SUDHL5 (cell line): ENCODE measurements around a stretch of chr6.

DNA sequence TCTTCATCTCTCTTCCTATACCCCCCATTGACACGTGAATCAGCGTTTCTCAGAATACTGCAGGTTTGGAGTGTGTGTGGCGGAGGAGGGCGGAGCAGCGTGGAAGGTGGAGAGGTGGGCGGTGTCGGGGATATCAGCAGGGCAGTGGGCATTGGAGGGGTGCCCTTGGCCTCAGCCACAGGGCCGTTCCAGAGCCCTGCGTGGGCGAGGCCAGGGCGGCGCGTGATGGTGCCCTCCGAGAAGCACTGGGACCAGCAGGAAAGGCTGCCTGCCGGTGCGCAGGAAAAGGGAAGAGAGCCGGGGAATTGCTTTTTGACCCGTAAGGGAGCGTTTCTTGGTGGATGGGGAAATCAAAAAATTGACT lies 82.8 kb upstream of the DUSP22 start:
- PRO-cap: no peak

DNA sequence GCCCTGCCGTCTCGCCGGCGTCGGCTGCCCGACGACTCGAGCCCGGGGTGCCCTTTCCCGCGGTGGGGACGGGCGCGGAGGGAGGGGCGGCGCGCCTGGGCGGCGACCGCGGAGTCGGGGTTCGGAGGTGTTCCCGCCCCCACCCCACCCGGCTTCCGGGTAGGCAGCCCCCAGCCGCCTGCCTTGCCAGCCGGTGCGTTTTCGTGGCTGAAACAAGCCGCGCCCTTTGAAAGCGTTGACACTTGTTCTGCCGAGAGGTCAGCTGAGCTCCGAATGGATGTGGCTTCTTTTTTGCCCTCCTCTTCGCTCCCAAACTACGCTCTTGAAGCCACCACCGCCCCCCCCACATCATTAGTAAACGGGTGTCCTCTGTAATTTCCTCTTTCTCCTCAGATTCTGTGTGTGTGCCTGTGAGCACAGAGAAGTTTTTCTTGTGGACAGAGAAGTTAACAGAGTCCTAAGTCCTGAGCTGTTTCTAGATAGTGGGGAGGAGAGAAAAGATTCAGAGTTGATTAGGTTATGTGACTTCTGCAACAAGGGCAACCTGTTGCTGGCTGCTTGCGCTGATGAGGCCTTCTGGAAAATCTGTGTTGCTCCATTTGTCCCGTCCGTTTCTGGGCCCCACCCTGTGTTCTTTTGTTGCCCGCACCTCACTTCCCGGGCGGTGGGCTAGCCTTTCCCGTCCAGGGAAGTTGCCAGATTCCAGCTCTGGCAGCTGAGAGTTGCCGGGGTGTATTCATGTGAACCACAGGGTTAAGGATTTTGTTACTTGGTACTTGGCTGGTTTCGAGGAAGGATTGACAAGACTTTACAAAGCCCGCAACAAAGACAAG lies 534 bp downstream of the DUSP22 start:
- PRO-cap: bidirectional peak, plus-strand start at position 383 of the sequence, minus-strand start at position 203 of the sequence

- PRO-cap: no peak
Observed at GRCh38 chr6:312969-313766, 20.9 kb downstream of the DUSP22 start.

GRCh38 chr6:341864-342429 lies 49.6 kb upstream of the IRF4 start:
- PRO-cap: no peak

DNA sequence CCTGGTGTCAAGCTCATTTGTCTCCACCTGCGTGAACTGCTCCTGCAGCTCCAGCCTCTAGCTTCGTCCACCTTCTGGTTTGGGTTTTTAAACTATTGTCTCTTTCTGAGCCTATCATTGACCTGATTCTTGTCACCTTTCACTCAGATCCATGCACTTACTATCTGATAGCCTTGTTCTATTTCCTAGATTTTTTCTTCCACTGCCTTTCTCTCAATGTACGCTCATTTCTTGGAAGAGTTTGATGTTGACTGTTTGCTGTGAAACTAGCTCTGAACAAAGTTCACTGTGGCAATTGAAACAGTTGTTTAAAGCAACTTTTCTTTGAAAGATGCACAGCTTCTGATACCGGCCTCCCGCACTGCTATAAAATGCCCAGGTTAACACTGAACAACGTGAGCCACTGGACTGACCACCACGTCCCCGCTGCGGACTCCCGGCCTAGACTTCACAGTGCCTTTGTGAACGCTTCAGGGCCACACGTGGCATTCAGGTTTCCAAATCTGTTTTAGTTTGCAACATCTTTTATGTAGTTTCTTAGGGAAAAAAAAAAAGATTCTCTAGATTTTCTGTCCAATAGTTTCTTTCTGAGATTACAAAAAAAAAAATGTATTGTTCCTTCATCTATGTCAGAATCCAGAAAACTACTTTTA lies 29.8 kb upstream of the IRF4 start:
- PRO-cap: no peak

DNA sequence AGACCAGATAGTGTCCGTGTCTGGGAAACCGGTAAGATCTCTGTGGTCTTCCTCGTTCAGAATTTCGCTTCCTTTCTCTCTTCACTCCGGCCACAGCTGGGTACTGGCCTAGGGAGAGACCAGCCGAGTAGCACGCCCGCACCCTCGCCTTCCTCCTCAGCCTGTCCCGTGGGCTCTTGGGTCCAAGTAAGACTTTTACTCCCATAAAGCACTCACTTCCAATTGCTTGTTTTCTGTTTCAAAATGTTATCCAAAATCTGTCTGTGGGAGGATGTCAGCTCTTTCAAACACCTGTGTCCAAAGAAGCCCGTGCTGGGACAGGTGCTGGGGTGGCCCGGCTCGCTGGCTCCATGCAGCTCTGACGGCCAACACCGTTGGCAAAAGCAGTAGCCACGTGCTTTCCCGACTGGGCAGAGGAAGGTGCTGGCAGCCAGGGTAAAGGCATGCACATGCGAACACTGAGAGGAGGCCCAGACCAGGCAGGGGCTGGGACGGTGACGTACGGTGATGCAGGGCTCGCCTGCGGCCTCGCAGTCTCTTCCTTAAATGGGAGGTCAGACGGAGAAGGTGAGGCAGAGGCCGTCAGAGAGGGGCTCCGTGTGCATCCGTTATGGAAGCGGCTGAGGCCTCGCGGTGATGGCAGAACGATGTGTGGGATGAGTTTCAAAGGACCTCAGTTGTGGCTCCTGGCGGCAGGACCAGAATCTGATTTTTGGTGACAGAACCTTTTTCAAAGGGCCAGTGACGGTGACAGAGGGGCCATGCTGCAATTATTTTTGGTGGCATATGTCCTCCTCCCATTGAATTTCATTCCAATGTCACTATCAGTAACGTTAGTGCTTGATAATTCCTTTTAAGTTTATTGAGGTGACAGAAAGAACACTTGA lies 112.4 kb downstream of the IRF4 start:
- PRO-cap: no peak

DNA sequence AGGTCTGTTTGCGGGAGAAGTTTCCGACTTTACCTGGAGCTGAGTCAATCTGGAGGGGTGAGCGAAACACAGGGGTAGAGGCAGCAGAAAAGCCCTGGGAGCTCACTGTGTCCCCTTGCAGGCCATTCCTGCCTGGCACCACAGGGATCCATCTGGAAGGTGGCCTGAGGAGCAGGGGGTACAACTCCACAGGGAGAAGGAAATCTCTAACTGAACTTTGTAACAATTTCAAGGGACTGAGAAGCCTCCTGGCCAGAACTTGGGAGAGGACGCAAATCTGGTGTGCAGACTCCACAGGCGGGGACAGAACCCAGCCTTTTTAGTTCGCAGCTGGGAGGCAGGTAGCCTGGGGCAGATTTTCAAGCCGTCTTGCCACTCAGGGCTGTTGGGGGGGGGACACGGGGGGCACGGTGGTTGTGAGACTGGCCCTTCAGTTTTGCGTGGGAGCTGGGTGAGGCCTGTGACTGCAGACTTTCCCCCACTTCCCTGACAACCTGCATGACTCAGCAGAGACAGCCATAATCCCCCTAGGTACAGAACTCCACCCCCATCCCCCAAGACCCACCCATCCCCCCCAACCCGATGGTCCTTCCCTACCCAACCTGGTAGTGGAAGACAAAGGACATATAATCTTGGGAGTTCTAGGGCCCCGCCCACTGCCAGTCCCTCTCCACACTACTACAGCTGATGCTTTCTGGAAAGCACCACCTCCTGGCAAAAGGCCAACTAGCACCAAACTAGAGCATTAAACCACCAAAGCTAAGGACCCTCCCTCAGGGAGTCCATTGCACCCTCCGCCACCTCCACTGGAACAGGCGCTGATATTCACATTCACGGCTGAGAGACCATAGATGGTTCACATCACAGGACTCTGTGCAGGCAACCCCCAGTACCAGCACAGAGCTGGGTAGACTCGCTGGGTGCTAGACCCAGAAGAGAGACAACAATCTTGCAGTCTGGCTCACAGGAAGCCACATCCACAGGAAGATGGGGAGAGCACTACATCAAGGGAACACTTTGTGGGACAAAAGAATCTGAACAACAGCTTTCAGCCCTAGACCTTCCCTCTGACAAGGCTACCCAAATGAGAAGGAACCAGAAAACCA lies 3.1 kb upstream of the HUS1B start:
- PRO-cap: no peak

DNA sequence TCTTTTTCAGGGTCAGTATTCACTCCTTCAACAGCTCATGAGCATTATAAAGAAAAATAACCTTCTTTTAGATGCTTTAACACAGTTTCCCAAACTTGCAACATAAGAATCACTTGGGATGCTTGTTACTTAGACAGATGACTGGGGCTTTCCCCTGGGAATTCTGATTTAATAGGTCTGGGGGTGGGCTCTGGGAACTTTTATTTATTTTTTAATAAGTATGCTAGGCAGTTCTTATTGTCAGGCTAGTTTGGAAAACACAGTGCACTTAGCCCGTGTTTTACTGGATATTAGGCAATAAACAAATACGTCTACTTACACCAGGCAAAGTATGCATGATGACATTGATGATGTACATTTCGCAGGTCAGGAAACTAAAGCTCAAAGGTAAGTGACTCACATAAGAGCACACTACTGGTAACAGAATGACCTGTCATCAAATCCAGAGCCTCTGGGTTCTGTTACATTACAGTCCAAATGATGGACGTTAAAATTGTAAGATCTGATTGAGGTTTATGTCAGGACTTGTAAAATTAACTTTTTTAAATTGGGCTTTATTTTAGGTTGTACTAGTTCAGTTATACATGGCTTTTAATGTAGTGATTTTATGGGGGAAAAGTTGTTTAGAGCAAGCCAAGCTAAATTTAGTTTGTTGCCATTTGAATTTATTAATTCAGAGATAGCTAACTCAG lies 144.5 kb upstream of the EXOC2 start:
- PRO-cap: no peak

DNA sequence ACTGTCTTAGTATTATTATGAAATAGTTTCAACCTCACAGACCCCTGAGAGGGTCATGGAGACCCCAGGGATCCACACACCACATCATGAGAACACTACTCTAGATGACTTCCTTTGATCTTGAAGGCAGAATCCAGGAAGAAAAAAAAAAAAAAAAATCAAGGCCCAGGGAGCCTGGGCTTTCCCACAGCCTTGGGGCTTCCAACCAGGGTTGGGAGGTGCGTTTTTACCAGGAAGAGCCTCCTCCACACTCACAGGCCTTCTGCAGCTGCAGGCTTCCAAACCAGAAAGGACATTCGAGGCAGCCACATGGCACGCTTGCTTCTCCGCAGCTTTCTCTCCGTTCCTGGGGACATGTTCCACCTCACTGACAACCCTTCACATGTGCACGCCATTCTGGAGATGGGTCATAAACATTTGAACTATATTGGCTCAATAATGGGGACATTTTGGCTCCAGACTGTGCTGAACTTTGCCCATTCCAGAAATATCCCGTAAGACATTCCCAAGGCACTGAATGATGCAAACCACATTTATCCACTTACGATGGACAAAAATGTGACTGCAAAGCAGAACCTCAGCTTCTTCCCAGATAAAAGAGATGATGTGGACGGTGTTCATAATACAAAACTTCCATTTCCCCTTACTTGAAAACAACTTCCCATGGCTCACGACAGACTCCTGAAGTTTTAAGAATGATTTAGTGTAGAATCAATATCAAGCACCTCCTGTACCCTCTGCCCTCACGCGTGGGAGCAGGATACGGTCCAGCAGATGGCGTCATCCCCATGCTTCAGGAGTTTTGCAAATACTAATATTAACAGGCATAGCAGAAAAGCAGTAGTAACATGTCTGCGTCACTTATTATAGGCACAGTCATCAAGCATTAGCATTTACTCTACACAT lies 25.6 kb upstream of the FOXF2 start:
- PRO-cap: no peak

DNA sequence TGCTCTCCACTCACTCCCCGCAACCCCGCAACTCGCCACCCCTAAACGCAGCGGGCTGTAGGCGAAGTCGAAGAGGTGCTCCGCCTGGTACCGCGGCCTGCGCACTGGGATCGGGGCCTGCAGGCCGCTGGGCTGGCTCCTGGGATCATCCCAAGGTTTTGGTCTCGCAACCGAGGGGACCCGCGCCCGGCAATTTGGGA lies 4.7 kb upstream of the FOXF2 start:
- PRO-cap: no peak

DNA sequence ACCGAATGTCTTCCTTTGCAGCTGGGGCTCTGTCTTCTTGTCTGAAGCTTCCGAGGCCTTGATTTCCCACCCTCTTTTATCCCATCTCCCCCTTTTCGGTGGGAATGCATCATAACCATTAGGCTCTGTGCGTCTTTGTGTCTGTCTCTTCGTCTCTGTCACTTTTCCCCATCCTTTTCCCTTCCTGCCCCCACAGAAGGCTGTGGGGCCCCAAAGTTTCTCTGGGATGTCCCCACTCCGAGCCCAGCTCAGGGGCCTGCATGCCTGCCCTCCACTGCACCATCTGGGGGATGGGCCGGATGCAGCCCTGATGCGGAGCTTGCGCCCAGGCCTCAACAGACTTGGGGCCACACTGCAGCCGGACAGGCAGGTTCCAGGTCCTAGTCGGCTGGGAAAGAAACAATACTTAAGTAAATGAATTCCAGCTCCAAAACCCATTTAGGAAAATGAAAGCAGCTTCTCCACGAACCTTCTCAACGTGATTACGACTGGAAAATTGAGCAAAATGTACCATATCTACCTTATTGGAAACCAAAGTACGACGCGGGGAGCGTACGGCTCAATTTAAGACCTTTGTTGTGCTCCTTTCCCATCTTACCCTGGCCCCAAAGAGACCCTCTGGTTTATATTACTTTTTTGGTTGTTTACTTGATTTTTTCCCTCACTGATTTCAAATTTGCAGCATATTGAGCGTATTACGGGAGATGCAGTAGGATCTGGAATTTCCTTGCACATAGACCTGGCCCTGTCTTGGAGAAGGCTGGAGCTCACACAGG lies 7.8 kb downstream of the FOXC1 start:
- PRO-cap: no peak

- PRO-cap: no peak
Observed at GRCh38 chr6:1624395-1625314, 14.9 kb downstream of the FOXC1 start.

DNA sequence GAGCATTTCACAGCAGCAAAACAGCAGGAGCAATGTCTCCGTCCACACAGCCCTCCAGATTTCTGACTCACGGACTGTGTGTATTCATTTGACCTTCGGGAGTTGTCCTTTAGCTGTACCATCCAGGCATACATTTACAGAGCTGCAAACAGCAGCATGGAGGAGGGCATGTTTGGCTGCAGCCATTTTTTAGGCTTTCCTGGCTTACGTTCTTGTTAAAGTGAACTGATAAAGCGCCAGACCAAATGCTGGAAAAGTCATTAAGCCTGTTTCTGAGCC lies 18.2 kb downstream of the FOXC1 start:
- PRO-cap: no peak

DNA sequence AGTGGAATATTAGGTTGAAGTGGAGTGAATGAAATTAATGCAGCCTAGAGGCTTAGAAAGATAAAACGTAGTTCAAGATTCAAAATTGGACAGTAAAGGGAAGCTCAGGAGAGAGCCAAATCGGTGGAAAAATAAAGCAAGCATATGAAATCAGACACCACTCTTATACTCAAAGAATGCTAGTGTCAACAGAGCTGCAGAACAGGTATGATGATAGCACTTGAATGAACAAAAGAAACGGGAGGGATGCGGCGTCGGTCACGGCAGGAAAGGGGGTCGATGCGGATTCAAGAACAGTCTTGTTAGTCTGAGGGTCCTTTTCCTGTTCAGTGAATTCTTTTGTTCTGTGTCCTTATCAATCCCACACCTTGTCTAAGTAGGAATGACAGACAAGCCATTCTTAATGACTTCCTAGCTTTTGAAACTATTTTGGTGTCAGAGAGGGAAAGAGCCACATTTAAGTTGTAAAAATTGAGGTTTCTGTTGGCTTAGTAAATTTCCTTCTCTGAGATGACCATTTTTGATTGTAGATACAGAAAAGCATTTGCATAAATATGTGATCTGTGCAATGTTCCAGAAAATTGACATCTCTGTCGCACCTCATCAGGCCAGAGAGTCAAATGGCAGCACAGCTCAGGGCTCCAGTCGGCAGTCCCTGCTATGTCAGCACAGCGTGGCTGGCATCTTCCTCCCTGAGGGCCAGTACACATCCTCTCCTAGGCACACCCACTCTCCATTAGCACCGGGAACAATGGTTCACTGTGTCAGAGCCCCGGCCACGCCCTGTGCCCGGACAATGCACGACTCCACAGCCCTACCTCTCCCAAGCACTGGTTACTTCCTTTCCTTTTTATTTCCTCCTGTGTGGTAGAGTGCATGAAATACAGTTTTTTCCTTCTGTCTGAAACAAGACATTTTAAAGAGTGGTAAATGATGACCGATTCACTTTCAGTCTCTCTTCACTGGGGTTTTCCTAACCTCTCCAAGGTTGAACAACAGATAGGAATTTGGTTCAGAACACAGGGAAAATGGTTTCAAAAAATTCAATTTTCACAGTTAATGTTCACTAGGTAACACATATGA lies 114.7 kb downstream of the FOXC1 start:
- PRO-cap: no peak

DNA sequence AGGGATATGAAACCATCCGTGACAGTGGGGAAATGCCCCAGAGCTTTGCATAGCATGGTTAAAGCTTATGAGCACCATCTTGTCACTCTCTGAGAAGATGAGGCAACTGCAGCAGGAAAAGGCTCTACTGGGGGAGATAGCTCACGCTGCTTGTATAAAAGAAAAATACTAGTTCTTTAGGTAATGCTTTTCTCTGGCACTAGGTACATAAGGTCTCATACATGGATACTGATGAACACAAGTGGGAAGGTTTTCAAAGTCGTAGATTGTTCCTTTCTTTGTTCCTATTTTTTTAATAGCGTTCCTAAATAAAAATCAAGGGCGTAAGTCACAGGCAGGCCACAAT lies 259.3 kb downstream of the FOXC1 start:
- PRO-cap: unidirectional peak, plus-strand start at position 85 of the sequence

GRCh38 chr6:1869361-1870577 lies 260.1 kb downstream of the FOXC1 start:
- PRO-cap: no peak

DNA sequence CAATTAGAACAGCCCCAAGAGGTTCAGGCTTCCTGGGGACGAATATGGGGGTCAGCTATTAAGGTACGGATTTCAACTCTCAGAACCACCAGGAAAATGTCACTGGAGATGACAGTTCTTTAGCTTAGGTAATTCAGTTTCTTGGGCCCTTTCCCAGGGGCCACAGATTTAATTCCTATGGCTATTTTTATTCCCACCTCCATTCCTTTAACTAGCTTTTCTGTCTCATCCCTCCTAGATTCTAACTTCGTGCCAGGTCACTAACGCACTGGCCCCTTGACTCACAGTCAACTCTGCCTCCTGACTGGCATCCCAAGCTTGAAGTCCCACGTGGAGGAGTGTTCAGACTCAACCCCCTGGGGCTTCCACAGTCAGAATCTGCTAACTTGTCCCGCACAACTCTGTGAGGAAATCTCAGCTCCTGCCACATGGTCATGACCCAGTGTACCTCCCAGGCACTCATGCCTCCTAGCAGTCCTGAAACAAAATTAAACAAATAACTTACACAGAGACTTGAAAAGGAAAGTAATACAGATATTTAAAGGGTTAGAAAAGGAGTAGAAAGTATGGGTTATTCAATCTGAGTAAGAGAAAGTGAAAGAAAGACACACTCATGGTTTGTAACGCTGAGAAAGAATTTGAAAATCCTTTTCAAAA lies 135.0 kb downstream of the GMDS start:
- PRO-cap: no peak

DNA sequence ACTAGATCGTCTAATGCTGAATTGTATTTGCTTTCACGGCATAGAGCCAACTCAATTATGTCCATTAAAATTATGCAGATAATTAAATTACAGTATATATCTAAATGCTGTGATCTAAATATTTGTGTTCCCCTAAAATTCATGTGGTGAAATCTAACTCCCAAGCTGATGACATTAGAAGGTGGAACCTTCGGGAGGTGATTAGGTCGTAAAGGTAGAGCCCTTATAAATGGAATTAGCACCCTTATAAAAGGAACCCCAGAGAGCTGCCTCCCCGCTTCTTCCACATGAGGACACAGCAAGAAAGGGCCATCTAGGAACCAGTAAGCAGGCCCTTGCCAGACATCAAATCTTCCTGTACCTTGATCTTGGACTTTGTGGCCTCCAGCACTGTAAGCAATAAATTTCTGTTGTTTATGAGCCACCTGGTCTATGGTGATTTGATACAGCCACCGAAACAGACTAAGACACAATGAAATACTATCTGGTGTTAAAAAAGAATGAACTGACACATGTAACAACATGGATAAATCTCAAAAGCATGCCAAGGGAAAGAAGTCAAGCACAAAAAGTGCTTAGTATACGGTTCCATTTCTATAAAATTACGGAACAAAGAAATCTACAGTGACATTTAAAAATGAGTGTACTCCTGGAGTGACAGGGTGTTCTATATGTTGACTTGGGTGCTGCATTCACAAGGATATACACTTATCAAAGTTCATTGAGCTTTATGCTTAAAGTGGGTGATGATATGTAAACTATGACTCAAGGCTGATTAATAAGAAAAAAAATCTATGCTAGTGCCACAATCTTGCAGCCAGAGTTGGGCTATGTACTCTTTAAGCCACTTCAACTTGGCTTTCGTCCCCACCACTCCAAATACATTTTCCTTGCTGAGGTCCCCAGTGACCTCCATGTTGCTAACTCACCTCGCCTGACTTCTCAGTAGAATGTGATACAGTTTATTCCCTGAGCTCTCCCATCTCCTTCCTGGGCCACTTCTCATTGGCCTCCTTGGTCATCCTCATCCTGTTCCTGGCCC lies 18.4 kb downstream of the SERPINB1 start:
- PRO-cap: no peak

DNA sequence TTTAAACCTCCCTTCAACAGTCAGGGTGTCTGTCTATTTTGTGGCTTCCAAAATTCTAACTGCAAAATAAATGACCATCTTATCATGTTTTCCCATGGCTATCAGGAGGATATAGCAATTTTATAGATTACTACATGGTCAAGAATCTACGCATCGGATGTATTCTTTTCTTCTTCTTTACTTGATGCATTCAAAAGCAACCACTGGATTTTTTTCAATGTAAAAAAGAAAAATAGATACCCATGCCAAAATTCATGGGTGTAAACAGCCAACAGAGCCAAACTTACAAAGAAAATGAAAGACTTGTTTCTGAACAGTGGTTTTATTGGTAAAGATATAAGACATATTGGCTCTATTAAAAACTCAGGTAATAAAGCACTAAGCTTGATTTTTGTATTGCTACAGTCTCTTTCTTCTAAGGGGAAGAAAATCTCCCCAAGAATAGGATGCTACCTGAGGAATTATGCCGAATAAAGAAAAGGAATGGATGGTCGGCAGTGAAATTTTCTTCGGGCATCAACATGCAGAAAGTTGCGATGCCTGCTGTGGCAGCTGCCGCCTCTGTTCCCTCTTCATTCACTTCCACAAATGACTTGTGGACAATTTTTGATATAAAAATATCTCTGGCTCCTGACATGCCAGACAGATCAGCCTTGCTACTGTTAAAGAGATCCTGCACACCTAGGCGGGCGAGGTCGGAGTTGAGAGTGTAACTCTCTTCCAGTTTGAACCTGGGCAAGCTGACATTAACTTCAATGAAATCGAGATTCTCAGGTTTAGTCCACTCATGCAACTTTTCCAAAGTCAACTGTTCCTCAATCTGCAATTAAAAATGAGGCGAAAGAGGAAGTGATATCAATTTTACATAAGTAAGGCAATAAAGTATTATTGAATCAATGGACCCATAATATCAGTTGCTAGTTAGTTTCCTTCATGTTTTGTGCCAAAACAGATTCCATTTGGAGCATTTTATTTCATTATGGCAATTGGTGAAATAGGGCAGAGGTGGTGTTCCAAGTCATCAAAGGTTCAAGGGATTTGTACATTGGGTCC lies 8.1 kb downstream of the SERPINB1 start:
- PRO-cap: no peak

GRCh38 chr6:2839111-2839887 lies 2.4 kb downstream of the SERPINB1 start:
- PRO-cap: no peak